A549 (cell line): ENCODE results near the genes KLRF2, CLEC1B, TMEM52B and STYK1.

DNA sequence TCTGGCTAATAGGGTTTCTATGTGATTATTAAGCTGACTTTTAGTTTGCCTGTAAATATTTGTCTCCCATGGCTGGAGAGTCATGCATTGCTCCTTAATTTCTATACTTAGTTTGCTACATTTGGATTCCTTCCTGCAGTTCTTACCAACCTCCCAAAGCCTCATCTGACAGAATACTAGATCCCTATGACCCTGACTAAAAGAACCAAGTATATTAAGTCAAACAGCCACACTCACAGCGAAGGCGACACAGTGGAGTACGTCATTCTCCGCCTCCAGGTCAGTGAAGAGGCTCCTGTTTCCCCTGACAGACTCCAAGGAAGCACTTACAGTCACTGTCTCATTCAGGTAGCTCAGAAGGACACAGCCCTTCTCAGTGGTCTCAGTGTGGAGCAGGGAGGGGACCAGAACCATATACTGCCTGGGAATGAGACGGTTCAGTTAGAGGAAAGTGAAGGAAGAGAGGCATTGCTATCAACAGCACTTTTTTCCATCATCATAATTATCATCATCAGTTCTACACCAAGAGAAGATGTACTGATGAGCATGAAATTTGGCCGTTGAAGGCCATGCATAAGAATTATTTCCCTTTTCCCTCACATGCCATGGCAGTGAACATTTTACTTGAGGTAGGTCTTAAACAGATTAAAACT lies 2.5 kb downstream of the A2M start:
- PRO-cap = no peak
CAGE:
- cytosol, long polyA plus RNA = no peak
- long polyA plus RNA = no peak
- nucleus, long polyA plus RNA = no peak

DNA sequence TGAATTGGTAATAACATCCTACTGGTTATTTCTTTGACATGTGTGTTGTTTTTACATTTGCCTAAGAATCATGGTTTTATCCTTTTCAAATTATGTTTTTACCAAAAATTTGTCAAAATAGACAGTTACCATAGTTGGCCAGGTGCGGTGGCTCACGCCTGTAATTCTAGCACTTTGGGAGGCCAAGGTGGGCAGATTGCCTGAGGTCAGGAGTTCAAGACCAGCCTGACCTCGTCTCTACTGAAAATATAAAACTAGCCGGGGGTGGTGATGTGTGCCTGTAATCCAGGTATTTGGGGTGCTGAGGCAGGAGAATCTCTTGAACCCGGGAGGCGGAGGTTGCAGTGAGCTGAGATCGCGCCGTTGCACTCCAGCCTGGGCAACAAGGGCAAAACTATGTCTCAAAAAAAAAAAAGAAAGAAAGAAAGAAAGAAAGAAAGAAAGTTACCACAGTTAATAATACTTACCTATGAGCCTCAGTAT lies 12.8 kb upstream of the PZP start:
- PRO-cap = no peak
CAGE:
- cytosol, long polyA plus RNA = no peak
- long polyA plus RNA = no peak
- nucleus, long polyA plus RNA = no peak

DNA sequence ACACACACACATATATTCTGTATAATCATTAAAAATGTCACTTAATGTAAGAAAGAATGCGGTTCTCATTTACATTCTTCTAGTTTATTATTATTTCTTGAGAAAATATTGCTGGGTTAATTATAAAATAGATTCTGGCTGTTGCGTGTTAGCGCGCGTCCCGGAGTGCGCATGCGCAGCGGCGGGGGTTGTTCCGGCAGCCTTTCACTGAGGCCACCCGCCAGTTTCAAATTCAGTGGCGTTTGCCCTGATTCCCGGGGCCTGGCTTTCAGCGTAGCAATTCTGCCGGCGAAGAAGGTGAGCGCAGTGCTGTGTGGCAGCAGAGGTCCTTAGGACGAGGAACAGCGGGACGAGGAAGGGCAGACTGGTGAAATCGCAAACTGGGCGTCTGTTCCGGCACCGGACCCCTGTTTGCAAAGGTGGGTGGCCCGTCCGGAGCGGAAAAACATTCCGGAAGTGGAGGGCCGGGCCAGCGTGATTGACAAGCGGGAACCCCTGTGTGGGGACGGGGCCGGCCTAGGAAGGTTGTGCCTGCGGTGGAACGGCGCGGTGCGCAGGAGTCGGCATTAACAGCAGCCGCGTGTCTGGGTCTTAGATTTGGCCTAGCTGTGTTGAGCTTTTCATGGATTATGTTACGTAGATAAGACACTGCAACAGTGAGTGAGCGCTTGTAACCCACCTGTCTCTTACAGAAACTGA lies 75.4 kb upstream of the PZP start:
- PRO-cap = no peak
CAGE:
- cytosol, long polyA plus RNA = no peak
- long polyA plus RNA = no peak
- nucleus, long polyA plus RNA = start-site peak on the plus strand centred at position 196 of the sequence, 33 bp wide, 275 and 175 reads in 2 replicates

- PRO-cap = no peak
CAGE:
- cytosol, long polyA plus RNA = no peak
- long polyA plus RNA = no peak
- nucleus, long polyA plus RNA = no peak
Observed at GRCh38 chr12:9407304-9407750, 199.1 kb upstream of the PZP start.

DNA sequence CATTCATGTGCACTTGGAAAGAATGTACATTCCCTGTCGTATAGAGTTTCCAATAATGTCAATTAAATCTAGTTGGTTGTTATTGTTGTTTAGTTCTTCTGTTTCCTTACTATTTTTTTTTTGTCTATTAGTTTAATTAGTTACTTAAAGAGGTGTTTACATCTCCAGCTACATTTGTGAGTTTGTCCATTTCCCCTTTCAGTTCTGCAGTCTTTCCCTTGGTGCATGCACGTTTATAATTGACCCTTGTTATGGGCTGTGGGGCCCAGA lies 42.5 kb downstream of the CD69 start:
- PRO-cap = no peak
CAGE:
- cytosol, long polyA plus RNA = no peak
- long polyA plus RNA = no peak
- nucleus, long polyA plus RNA = no peak

DNA sequence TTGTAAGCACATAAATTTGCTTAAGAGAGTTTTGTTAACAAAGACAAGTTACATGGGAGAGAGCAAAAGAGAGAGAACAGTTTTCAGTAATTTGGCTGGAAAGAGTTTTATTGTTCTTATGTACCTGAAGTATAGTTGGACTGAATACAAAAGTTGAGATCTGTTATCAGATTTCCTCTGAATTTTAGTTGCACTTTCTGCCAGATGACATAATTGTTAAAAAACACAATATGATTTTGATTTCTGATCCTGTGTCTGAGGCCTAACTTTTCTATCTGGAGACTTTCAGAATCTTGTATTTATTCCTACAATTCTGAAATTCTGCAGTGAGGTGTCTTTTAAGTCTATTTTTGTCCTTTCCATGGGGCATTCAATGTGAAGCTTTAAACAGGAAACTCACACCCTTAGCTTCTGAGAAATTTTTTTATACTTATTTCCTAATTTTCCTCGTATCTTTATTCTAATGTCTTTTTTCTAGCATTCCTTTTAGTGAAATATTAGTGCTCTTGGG lies 23.3 kb downstream of the CD69 start:
- PRO-cap = no peak
CAGE:
- cytosol, long polyA plus RNA = no peak
- long polyA plus RNA = no peak
- nucleus, long polyA plus RNA = no peak

DNA sequence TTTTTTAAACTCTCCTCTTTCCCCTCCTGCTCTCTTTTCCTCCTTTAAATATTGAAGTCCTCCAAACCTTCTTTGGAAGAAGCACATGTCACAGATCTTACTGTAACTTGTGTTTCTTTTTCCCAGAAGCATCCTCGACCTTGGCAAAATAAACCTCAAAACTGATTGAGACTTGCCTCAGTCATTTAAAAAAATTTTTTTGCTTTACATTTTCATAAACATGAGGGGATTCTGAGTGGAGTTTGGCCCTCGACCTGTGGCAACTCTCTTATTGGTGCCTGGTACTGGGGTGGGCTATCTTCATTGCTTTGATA lies 15.4 kb upstream of the CD69 start:
- PRO-cap = no peak
CAGE:
- cytosol, long polyA plus RNA = no peak
- long polyA plus RNA = no peak
- nucleus, long polyA plus RNA = no peak

DNA sequence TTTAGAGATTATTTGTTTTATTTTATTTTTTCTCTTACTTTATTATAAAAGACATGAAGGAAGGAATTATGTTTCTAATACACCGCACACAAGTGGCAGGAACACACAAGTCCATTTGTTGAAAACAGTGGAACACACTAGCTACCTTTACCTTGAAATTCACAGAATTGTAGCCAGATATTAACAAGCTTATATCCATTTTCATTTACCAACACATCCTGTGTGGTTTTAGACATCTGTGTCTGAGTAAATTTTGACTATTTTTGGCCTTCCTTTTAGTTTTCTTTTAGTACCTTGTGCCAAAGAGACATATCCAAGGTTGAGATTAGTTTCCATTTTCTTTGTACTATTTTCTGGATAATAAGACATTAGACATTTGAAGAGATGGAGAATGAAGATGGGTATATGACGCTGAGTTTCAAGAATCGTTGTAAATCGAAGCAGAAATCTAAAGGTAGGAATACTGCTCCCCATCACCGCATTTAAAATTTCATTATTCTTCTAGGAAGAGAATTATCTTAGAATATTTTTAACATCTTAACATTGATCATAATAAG lies at the start of gene KLRF2:
KLRF2 (plus strand) TSS at position 278 of the 557 bp plus-strand sequence.
- PRO-cap = no peak
CAGE:
- cytosol, long polyA plus RNA = no peak
- long polyA plus RNA = no peak
- nucleus, long polyA plus RNA = no peak

DNA sequence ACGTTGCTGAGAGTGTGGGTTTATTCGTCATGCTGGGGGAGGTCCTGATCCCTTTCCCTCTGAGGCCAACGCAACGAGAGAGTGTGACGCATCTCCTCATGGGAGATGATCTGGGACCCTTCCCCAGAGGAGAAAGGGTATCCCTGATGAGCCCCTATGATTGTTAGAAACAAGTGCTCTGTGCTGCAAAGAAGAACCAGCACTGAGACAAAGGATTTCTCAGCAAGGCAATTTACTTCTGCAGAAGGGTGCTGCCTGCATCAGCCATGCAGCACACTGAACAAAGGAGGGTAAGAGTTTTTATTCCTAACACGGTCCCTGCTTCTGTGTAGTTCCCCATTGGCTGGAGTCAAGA lies 21.4 kb downstream of the CLEC2A start:
- PRO-cap = no peak
CAGE:
- cytosol, long polyA plus RNA = no peak
- long polyA plus RNA = no peak
- nucleus, long polyA plus RNA = no peak

GRCh38 chr12:9998972-9999432 lies at the start of gene CLEC1B:
Gene CLEC1B, minus strand, starts transcription at chr12:9999121.
- PRO-cap = no peak
CAGE:
- cytosol, long polyA plus RNA = no peak
- long polyA plus RNA = no peak
- nucleus, long polyA plus RNA = no peak

DNA sequence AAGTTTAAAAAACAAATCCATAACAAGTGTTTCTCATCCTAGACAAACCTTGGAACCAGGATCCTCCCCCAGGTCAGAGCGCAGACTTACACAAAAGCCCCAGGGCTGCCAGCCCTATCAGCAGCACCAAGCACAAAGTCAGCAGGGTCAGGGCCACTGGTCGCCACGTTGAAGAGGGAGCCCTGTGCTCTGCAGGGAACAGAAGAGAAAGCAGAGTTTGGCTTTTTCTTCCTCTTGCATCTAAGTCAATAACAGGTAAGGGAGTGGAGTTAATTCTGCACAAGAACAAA lies 9.8 kb downstream of the CLEC1A start:
- PRO-cap = no peak
CAGE:
- cytosol, long polyA plus RNA = no peak
- long polyA plus RNA = no peak
- nucleus, long polyA plus RNA = no peak

DNA sequence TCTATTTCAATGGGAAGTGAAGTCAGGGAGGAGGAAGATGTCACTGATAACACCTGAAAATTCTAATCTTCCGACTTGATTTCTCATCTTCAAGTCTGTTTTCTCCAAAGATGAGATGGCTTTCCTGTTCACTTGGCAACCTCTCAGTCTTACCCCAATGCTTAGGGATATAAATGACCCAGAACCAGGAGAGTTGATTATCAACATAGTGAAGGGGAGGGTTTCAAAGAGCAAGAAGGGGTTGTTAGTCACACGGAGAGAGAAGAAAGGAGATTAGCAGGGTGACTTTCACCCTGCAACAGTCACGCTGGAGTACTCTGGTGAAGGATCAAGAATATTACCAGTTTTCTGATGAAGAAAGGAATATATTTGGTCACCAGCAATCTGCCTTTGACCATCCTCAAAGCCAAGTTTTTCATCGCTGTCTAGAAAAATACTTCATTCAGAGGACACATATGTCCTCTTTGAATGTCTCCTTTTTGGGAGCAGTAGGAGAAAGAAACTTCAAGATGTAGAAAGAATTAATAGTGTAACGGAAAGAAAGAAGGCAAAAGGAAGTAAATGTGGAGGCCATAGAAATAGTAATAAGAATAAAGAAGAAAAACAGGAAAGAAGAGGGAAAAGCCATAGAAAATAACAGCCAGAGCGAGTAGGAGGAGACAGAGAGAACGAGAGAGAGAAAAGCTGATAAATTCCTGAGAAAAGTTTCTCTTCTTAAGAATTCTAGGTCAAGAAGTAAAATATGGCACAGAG lies at the start of gene TMEM52B:
TMEM52B (plus strand) TSS at position 271 of the 753 bp plus-strand sequence.
- PRO-cap = no peak
CAGE:
- cytosol, long polyA plus RNA = no peak
- long polyA plus RNA = no peak
- nucleus, long polyA plus RNA = no peak

DNA sequence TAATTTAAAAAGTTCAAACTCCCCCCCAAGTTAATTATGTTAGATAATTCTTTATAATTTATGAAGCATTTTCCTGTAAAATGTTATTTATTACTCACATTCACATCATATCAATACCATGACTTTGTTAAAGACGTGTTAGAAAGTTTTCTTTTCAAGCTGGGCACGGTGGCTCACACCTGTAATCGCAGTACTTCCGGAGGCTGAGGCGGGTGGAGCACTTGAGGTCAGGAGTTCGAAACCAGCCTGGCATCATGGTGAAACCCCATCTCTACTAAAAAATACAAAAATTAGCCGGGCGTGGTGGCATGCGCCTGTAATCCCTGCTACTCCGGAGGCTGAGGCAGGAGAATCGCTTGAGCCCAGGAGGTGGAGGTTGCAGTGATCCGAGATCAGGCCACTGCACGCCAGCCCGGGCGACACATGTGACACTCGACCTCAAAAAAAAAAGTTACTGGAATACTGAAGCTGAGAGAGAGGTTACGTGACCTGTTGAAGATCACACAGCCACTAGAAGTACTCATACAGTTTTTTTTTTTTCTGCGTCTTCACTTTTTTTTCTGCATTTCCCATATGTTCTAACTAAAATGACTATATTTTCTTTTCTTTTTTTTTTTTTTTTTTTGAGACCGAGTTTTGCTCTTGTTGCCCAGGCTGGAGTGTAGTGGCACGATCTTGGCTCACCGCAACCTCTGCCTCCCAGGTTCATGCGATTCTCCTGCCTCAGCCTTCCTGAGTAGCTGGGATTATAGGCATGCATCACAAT lies 3.4 kb downstream of the GABARAPL1 start:
- PRO-cap = no peak
CAGE:
- cytosol, long polyA plus RNA = no peak
- long polyA plus RNA = no peak
- nucleus, long polyA plus RNA = no peak

DNA sequence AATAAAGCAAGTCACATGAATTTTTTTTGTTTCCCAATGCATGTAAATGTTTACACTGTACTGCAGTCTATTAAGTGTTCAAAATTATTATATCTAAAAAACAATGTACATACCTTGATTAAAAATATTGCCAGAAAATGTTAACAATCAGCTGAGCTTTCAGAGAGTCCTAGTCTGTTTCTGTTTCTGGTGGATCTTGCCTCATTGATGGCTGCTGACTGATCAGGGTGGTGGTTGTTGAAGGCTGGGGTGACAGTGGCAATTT lies 16.7 kb upstream of the KLRD1 start:
- PRO-cap = no peak
CAGE:
- cytosol, long polyA plus RNA = no peak
- long polyA plus RNA = no peak
- nucleus, long polyA plus RNA = no peak

- PRO-cap = no peak
CAGE:
- cytosol, long polyA plus RNA = no peak
- long polyA plus RNA = no peak
- nucleus, long polyA plus RNA = no peak
Observed at GRCh38 chr12:10392321-10392786, 2.5 kb upstream of the KLRK1 start.

GRCh38 chr12:10397179-10397856 lies 7.5 kb upstream of the KLRK1 start:
- PRO-cap = no peak
CAGE:
- cytosol, long polyA plus RNA = no peak
- long polyA plus RNA = no peak
- nucleus, long polyA plus RNA = no peak

DNA sequence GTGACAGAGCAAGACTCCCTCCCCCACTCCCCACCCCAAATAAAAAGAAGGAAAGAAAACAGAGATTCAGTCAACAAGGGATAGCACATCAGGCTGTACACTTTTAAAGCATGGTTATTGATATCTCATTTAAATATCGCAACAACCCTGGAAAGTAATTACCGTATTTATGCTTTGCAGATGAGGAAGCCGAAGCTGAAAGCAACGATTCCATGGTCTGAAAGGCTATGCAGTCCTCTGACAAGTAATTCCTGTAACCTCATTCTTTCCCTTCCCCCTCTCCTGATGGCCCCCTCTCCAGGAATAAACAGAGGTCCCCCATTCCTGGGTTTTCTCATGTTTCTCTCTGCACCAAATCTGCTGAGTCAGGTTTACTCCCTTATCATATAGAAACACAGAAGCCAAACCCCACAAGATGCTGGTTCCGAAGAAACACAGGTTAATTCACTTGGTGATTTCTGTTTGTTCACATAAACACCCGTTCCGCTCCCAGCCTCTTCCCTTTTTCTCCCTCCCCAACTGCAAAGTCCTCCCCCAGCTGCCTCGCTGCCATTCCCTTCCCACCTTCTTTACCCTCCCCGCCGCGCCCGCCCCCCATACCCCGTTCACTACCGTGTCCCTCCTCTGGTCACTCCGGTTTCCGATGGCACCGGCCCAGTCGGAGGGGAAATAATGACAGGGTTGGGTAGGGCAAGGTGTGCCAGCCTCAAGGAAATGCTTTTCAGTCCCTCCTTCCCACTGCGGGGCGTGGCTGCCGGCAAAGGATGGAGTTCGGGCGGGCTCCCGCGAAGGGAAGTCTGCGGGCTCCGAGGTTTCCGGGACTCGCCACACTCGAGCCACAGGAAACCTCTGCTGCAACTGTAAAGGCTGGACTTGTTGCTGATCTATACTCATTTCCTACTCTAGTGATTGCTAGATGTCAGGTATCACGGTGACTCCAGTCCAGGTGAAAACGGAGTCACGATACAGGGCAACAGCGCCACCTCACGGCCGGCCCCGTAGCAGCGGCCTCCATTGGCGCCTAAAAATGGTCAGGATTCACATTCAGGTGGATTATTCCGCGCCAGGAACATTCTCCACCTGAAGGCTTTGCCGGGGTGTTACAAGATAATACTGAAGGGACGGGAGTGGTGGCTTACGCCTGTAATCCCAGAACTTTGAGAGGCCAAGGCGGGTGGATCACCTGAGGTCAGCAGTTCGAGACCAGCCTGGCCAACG lies at the start of gene STYK1:
STYK1 (minus strand) TSS at position 699 of the 1,218 bp plus-strand sequence.
- PRO-cap = bidirectional peak, plus-strand start at position 735 of the sequence, minus-strand start at position 674 of the sequence; unidirectional peak, minus-strand start at position 862 of the sequence
CAGE:
- cytosol, long polyA plus RNA = no peak
- long polyA plus RNA = no peak
- nucleus, long polyA plus RNA = no peak

DNA sequence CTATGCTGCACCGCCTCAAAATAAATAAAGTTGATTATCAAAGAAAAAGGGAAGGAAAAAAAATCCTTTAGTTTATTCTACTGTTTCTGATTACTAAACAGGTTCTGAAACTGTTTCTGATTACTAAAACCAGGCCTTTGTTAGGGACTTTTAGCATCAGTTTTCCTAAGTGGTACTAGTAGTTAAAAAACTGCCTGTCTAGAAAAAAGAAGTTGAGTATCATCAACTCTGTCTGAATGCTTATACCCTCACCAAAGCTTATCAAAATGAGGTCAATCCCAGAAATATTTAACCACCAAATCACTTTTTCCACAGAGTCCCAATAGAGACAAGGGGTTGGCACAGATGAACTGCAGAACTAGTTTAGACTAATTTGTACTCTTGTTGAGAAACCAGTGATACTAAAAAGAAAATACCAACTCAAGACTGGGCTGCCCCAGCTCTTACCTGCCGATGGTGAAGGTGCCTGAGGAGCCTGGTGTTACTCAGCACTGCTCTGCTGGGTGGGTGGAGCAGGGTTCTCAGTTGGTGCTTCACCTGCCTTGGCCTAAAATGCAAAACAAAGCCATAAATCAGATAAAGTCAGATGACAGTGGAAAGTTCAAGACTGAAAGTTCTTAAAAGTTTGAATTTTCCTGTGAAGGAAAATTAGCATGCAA lies 22.2 kb downstream of the YBX3 start:
- PRO-cap = no peak
CAGE:
- cytosol, long polyA plus RNA = no peak
- long polyA plus RNA = no peak
- nucleus, long polyA plus RNA = no peak

DNA sequence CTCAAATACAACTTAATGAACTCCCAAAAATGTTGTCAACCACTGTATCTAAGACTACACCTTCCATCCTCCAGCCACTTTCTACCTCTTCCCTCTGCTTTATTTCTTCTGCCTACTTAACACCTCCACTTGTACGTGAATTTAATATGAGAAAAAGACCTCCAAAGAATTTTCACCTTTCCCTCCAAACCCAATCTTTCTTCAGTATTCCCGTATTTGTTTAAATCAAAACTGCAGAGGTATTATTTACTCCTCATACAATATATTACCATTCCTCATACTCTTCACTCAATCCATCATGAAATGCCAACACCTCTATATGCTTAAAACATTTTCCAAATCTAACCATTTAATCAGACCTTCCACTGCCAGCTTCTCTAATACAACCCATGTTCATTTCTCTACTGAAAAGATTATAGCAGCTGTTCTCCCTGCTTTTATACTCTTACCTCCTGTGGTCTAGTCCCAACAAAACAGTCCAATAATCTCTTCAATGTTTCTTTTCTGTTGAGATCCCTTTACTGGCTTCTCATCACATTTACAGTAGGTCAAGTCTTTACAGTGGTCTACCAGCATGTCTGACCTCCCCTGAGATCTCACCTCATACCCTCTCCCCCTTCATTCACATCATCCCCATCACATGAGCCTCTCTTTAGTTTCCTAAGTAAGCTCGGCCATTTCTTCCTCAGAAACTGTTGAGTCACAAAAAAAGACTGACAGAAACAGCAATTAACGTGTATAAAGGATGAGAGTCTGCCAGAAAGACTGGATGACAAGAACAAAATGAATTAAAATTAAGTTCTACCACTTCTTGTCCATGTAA lies 15.8 kb downstream of the YBX3 start:
- PRO-cap = no peak
CAGE:
- cytosol, long polyA plus RNA = no peak
- long polyA plus RNA = no peak
- nucleus, long polyA plus RNA = no peak

DNA sequence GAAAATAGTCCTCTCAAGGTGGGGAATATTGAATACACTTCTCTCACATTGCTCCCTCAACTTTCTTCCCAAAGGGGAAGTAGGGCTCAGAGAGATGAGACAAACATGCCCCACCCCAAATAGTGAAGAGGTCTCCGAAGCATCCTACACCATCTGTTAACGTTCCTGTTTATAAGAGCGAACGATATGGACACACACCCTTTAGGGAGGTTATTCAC lies 1.6 kb downstream of the YBX3 start:
- PRO-cap = no peak
CAGE:
- cytosol, long polyA plus RNA = no peak
- long polyA plus RNA = no peak
- nucleus, long polyA plus RNA = no peak